Prostate gland (tissue), 2 donors: ENCODE results near the gene DAPK2.

GRCh38 chr15:63357701-63358234 is 23.9 kb downstream of the CA12 start:
- PRO-cap: no peak
- RAMPAGE, long total RNA, 2 experiments: no peak in any of the 2 experiments

DNA sequence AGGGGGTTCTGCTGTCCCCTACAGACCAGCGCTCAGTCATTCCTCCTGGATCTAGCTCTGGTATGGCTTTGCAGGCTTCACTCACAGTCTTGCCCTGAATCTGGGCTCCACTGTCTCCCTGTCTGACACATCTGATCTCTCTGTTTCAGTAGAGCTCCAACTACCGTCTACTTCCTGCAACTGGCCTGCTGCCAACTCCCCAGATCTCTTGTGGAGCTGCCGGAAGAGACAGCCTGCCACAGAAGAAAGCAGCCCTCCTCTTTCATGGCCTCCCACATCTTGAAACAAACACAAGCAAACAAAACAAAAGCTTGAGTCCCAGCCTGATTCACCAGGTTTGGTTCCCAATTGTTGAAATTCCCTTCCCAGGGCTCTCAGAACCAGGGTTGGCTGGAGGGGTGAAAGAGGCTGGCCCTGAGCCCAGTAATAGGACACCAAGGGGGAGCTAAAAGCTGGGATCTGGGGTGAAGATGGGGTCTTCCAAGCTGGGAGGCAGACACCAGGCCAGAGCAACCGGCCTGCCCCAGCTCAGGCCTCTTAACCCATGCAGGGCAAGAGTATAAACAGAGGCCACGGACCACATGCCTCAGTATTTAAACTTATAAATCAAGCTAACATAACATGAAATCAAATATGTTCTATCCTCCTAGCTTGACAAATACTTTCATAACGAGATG is 55.3 kb upstream of the CA12 start:
- PRO-cap: unidirectional peak, minus-strand start at position 133 of the sequence
- RAMPAGE, long total RNA, 2 experiments: no peak in any of the 2 experiments

DNA sequence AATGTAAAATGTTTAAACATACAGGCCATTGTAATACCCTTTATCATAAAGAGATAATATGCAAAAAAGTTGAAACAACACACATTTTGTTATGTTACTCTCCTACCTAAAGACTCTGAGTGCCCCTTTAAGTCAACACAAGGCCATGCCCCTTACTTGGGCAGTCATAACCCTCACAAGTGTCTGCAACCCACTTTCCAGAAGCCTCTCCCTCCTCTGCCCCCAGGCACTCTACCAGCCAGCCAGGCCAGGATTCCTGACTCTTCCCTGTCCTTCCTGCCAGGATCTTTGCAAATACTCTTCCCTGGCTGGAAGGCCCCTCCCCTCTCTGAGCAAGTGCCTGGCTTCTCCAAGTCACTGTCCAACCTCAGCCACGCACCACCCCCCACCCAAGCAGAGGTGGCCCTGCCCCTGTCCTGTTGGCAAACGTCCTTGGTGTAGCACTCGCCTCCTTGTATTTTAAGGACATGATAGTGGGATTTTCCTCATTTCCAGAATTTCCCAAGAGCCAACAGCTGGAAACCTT is 54.7 kb upstream of the USP3 start:
- PRO-cap: no peak
- RAMPAGE, long total RNA, 2 experiments: no peak in any of the 2 experiments

DNA sequence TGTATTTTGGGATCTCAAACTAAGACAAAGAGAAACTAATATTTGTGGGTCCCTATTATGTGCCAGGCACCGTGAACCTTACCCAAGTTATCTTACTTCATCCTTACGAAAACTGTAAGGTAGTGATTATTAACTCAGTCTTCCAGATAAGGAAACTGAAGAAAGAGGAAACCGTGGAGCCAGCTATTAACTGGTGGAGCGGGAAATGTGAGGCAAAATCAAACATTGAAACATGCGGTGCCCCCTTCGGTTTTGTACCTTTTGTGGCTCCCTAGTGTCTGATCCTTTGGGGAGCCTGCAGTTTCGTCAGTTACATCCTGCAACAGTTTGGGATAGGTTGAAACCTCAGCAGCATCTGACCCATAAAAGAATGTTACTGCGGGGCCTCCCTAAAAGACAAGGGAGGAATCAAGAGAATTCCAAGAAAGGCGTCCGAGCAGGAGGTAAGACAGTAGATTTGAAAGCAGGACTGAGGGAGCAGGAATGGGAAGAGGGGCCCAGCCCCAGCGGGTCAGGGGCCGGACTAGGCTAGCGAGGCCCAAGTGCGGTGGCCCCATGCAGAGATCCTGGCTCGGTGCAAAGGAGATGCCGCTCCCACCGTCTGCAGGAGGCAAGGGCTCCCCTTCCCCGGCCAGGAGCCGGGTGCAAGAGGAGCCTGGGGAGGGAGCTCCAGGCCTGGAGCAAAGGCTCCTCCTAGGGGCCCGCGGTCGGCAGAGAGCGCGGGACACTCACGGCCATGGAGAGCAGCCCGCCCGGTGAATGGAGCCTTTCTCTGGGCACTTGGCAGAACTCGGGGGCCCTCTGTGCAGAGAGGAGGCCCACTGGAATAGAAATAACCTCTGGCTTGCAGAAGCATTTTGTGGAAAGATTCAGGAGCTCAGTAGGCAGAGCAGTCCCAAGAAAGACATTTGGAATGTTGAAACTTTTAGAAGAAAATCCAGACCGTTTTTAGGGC is 43.3 kb upstream of the USP3 start:
- PRO-cap: no peak
- RAMPAGE, long total RNA, 2 experiments: no peak in any of the 2 experiments

DNA sequence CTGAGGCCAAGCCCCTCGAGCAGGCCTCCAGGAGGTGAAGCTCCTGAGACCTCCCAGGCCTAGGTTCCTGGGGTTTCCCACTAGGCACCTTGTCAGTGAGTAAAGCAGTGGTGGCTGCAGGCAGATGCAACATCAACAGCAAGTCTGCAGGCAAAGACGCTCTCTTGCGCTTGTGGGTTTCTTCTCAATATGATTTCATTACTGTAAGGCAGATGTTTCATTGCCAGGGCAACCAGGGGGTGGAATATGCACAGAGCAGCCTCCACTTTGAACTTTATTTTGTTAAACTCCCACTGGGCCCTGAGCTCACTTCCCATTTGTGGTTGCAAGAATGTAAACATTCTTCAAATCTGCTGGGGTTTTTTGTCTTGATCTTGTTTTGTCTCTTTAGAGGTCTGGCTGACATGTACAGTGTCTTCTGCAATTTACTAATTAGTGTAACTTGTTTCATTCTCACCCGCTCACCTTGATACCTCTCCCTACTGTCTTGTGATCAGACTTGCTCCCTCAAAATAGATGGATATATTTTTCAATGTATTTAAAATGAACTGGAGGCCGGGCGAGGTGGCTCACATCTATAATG is 24.7 kb upstream of the USP3 start:
- PRO-cap: no peak
- RAMPAGE, long total RNA, 2 experiments: no peak in any of the 2 experiments

DNA sequence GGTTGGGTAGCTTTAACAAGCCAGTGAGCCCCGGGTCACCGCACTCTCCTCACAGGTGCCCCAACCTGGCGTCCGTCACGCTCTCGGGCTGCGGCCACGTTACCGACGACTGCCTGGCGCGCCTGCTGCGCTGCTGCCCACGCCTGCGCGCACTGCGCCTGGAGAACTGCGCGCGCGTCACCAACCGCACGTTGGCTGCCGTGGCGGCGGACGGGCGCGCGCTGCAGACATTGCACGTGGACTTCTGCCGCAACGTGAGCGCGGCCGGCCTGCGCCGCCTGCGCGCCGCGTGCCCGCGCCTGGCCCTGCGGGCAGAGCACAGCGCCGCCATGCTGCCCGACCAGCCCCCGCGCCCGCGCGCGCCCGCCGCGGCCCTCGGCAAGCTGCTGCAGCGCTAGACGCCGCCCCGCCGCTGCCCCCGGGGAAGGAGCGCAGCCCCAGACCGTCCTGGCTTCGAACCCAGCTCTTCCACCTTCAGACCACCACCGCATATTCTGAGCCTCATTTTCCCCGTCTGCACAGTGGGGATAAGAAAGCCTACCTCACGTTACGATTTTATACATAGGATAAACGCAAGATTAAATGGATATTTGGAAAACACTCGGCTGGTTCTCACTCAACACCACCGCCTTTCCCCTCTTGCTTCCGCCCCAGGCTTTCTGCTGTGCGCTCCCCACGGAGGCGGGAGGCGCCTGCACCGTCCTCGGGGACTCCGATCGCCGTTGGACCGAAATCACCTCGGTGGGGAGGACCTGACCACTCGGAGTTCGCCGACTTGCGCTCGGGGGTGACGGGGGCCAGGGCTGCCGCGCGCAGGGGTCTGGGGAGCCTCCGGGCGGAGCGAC is 3.7 kb downstream of the FBXL22 start:
- PRO-cap: bidirectional peak, plus-strand start at position 314 of the sequence, minus-strand start at position 135 of the sequence
- RAMPAGE, long total RNA, 2 experiments: start-site peak on the minus strand in 1 of 2 experiments, centred at position 138 of the sequence, 21 reads per replicate

GRCh38 chr15:63831162-63831845 is 2.4 kb downstream of the HERC1 start:
- PRO-cap: no peak
- RAMPAGE, long total RNA, 2 experiments: no peak in any of the 2 experiments

DNA sequence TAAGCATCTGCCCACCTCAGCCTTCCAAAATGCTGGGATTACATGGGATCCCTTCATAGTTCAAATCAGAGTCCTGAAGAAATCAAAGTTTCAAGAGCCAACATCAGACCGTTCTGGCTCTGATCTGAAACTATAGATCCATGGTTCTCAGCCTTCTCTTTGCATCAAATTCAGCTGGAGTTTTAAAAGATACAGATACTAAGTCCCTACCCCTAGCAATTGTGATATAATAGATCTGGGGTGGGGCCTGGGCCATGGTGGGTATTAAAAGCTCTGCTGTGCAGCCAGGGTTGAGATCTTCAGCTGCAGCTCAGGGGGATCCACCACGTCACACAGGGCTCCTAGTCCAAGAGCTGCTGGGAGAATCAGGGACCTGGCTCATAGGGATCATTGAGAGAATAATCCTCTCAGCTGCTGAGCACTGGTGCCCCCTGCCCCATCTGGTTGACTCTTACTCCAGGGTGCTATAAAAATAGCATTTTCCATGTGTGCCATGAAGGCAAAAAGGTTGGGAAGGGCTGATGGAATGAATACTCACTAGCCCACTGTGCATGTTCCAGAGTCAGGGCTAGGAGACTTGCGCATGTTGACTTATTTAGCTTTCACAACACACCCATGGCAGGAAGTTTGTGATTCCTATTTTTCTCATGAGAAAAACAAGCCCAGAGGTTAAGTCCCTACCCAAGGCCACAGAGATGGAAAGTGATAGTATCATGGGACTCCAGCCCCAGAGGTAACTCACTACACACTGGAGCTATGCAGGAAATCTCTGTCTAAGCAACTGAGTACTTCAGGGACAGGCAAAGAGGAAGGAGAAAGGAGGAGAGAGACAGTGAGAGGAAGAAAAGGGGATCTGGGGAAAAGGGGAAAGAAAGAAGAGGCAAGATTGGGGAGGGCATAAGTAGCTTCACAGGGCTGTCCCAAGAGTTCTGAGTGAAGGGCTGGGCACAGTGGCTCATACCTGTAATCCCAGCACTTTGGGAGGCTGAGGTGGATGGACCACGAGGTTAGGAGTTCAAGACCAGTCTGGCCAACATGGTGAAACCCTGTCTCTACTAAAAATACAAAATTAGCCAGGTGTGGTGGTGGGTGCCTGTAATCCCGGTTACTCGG is 94.6 kb upstream of the HERC1 start:
- PRO-cap: no peak
- RAMPAGE, long total RNA, 2 experiments: no peak in any of the 2 experiments

- PRO-cap: no peak
- RAMPAGE, long total RNA, 2 experiments: no peak in any of the 2 experiments
Measured at GRCh38 chr15:63945133-63945613, 101.1 kb downstream of the DAPK2 start.

- PRO-cap: unidirectional peak, minus-strand start at chr15:64046475
- RAMPAGE, long total RNA, 2 experiments: no peak in any of the 2 experiments
Measured at GRCh38 chr15:64045686-64046945, at the start of gene DAPK2. Gene DAPK2 (minus strand): TSS chr15:64046485.

DNA sequence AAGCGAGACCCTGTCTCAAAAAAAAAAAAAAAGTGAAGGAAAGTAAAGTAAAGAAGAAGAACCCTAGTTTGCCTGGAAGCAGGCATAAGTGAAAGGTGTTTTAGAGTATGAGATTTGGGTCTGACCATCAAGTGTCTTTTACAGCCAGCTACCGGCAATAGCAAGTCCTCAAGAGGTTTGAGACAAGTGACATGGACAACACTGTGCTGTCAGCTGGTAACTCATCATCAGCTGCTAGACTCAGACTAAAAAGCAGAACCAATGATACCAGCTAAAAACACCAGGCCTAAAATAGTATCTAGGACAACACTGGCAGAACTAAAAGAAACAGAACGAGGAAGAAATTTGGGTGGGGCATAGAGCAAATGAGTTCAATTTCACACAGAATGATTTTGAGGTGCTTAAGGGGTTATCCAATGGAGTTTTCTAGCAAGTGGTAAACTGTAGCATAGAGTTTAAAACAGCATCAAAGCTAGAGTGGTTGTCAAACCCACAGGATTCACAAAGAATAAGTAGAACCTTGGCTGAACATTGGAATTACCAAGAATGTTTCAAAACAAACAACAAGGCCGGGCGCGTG is 4.1 kb downstream of the CIAO2A start:
- PRO-cap: no peak
- RAMPAGE, long total RNA, 2 experiments: no peak in any of the 2 experiments

- PRO-cap: no peak
- RAMPAGE, long total RNA, 2 experiments: no peak in any of the 2 experiments
Measured at GRCh38 chr15:64092962-64093523, 595 bp downstream of the CIAO2A start.

- PRO-cap: no peak
- RAMPAGE, long total RNA, 2 experiments: no peak in any of the 2 experiments
Measured at GRCh38 chr15:64106231-64106587, 10.4 kb downstream of the SNX1 start.

GRCh38 chr15:64153363-64154203 is 2.1 kb downstream of the SNX22 start:
- PRO-cap: unidirectional peak, minus-strand start at chr15:64153657
- RAMPAGE, long total RNA, 2 experiments: no peak in any of the 2 experiments

DNA sequence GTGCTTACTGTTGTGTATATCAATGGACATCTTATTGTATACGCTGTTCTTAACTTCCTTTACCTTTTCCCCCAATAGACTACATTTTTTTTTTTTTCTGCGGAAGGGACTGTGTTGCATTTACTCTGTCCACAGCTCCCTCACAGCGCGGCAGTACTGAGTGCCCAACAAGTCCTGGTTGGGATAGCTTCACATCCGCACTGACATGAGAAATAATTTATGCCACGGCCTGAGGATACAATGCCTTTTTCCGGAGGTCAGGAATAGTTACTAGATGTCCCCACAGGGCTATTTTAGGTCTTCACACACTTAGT is 773 bp upstream of the PPIB start:
- PRO-cap: no peak
- RAMPAGE, long total RNA, 2 experiments: no peak in any of the 2 experiments

DNA sequence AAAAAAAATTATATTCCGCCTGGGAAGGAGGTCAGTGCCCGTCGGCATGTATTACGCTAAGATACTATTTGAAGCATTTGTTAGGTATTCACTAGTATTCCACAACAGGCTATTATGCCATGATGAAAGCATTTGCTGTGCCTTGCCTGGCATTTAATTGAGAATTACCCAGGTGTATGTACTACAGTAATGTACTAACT is 3.2 kb downstream of the TRIP4 start:
- PRO-cap: no peak
- RAMPAGE, long total RNA, 2 experiments: no peak in any of the 2 experiments

GRCh38 chr15:64633949-64634466 is 141.4 kb downstream of the RBPMS2 start:
- PRO-cap: no peak
- RAMPAGE, long total RNA, 2 experiments: no peak in any of the 2 experiments

DNA sequence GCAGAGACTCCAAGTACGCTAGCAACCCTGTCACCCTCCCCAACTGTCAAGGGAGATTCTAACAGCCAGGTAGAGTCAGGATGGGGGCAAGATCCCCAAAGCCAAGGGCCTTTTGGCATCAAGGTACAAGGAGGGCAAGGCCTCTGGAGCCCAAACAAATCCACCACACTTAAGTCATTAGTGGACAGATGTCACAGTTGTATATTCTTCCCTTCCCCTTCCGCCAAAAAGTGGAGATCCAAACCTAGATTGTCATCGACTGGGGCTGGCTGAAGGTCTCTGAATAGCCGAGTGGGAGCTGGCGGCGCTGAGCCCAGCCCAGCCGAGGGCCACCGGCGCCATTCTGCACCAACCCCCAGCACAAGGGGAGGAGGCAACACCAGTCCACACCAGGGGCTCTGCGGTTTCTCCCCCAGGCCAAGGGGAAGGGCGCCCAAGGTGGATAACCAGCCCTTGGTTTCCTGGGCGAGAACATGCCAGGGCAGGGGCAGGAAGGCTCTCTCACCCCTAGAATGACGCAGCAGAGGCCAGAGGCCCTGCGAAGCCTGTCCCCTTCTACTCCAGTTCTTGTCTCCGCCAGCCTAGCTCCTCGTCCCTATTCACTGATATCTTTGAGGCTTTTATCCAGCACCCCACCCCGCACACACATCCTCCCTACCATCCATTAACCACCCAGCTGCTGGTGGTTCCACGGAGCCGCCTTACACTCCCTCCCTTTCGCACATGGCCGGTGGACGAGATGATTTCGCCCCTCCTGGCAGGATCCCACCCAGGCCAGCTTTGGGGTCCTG is 1.4 kb downstream of the RBPMS2 start:
- PRO-cap: no peak
- RAMPAGE, long total RNA, 2 experiments: no peak in any of the 2 experiments

GRCh38 chr15:64842982-64843814 is 1.5 kb downstream of the PLEKHO2 start:
- PRO-cap: bidirectional peak, plus-strand start at chr15:64843493, minus-strand start at chr15:64843419
- RAMPAGE, long total RNA, 2 experiments: no peak in any of the 2 experiments

- PRO-cap: no peak
- RAMPAGE, long total RNA, 2 experiments: no peak in any of the 2 experiments
Measured at GRCh38 chr15:64856449-64857343, 15.0 kb downstream of the PLEKHO2 start.